Karpas-422 (cell line): ENCODE results near the genes DOCK11, ZCCHC12 and KIAA1210.

DNA sequence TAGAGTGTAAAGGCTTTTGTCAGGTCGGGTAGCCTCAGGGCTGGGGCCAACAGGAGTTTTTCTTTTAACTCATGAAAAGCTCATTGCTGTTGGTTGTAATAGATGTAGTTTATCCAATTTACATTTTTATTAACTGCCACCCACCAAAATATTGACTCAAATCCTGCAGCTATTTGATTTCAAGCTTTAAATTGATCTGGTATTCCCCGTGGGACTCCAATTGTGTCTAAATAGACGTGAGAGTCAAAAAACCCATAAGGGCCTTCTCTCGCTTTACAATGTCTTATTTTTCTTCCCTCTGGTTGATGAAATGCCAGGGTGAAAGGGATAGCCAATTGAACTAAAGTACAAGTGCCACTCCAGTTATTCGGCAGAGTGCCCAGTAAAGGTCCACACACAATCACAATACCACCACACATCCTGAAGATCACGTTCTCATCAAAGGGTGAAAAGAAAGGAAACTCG, 251.0 kb upstream of the AGTR2 start:
- PRO-cap = no peak
- RAMPAGE, long total RNA = no peak

- PRO-cap = no peak
- RAMPAGE, long total RNA = no peak
These were observed 241.3 kb upstream of the AGTR2 start for GRCh38 chrX:115929037-115929833.

DNA sequence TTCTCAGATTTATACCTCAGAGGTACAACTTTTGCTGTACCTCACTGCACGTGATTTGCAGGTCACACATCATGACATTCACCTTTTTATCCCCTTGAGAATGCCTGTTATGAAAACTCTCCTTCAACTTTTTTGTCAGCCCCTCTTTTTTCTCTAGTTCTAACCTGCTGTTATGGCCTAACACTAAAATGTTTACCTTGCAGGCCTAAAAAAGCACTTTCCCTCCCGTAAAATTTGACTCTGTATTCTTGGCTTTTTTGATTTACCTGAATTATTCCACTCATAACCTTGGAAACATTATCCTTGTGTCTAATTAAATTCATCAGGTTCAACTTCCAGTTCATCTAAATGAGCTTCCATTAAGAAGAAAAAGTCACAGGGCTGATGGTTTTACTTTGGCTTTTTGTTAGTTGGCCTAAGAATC, 234.0 kb upstream of the AGTR2 start:
- PRO-cap = no peak
- RAMPAGE, long total RNA = no peak

GRCh38 chrX:115940669-115941110, 229.9 kb upstream of the AGTR2 start:
- PRO-cap = unidirectional peak, minus-strand start at chrX:115940911
- RAMPAGE, long total RNA = no peak

GRCh38 chrX:115944725-115945355, 225.7 kb upstream of the AGTR2 start:
- PRO-cap = no peak
- RAMPAGE, long total RNA = no peak

DNA sequence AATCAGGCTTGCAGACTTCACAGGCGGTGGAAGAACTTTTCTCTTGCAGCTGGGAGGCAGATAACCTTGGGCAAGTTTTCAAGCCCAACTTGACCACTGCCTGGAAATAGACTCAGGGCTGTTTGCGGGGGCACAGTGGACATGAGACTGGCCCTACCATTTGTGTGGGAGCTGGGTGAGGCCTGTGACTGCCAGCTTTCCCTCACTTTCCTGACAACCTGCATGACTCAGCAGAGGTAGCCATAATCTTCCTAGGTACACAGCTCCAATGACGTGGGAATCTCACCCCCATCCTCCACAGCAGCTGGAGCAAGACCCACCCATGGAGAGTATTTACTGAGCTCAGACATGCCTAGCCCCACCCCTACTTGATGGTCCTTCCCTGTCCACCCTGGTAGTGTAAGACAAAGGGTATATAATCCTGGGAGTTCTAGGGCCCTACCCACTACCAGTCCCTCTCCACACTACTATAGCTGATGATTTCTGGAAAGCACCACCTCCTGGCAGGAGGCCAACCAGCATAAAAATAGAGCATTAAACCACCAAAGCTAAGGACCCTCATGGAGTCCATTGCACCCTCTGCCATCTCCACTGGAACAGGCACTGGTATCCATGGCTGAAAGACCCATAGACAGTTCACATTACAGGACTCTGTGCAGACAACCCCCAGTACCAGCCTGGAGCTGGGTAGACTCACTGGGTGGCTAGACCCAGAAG, 209.8 kb upstream of the AGTR2 start:
- PRO-cap = no peak
- RAMPAGE, long total RNA = no peak

- PRO-cap = no peak
- RAMPAGE, long total RNA = no peak
These were observed 46.8 kb downstream of the WDR44 start for GRCh38 chrX:118392571-118393170.

GRCh38 chrX:118495046-118496344, at the start of gene DOCK11:
TSS of gene DOCK11 (plus strand) at chrX:118495815.
- PRO-cap = bidirectional peak, plus-strand start at chrX:118495660, minus-strand start at chrX:118495544
- RAMPAGE, long total RNA = no peak

DNA sequence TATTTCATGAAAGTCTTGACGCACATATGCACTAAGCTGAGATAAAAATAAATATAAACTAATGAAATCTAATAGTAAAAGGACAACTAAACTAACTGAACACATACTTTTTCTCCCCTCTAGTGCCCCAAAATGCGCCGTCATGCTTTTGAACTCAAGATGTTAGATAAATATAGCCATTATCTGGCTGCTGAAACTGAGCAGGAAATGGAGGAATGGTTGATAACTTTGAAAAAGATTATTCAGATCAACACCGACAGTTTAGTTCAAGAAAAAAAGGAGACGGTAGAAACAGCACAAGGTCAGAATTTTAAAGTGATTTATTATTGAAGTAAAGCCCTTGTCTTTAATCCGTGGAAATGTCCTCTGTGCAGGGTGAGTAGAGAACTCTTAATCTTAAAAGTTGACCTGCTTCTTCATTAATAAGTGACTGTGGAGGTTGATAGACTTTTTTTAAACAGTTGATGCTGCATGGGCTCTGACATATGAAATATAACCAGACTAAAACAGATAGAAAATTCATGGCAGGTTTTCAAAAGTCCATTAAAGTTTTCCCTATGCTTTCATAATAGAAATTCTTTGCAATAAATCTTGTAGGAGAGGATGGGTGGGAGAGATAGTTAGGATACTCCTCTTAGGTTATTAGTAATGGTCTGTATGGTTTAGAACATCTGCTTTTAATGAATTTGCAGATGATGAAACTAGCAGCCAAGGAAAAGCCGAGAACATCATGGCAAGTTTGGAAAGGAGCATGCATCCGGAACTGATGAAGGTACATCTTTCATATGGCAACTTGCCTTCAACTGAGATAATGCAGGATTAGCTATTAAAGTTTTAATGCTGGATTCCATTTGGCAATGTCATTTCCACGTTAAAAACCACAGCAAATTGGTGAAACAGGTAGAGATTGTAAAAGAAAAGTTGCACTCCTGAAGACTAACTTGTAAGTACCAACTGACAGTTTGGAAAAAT, 70.6 kb downstream of the DOCK11 start:
- PRO-cap = no peak
- RAMPAGE, long total RNA = no peak

DNA sequence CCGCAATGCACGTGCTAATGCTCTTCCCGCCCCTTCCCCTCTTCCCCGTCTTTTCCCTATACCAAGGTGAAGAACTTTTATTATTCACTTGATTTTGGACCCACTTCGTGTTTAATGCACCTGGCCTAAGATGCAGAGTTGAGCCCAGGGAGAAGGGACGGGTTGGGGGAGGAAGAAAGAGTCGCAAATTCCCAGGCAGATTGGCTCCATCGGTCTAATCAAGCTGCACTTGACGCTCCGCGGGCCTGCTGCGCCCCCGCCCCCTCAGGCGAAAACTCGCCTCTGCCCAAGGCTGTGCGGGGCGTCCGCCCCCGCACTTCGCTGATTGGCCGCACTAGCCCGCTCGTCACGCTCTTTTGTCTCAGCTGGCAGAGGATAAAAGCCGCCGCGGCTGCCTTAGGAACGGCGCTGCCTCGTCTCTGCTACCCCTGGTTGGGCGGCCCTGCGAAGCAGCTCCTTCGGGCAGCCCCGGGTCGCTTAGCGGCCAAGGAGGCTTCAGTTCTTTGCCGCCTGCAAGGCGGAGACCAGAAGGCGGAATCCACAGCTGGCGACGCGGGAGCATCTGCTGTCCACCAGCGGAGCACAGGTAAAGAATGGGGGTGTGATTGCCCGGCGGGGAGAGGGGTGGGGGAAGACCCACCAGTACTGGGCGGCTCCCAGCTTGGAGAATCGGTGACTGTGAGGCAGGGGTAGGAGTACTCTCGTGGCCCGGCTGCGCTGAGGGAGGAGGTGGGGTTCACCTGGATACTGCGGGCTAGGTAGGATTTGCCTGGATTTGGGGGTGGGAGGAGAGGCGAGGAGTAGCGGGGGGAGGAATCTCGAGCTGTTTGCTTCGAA, at the start of gene ZCCHC12:
Gene ZCCHC12 (plus strand): TSS at position 405 of the 837 bp plus-strand sequence.
- PRO-cap = no peak
- RAMPAGE, long total RNA = no peak

DNA sequence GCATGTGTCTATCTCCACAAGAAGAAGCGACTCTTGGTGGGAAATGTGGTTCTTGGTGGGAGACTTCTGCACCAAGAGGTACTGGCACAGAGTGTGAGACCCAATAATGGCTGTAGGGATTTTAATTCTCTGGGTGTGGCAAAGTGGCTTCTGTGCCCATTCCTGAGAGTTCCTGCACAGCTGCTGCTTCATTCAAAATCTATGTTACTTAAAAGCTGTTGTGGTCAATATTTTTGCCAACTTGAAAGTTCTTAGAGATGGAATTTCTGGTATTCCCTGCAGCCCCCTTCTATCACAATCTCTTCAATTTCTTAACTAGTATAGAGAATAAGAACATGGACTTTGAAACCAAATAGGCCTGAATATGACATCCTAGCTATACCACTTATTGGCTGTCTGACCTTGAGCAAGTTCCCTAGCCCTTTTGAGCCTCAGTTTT, 26.1 kb downstream of the KIAA1210 start:
- PRO-cap = no peak
- RAMPAGE, long total RNA = no peak

- PRO-cap = no peak
- RAMPAGE, long total RNA = no peak
These were observed at the start of gene KIAA1210 for GRCh38 chrX:119127724-119128067. TSS of gene KIAA1210 (minus strand) at chrX:119127812.

GRCh38 chrX:119239326-119239525, 3.1 kb downstream of the PGRMC1 start:
- PRO-cap = no peak
- RAMPAGE, long total RNA = no peak

GRCh38 chrX:119243487-119244150, 7.5 kb downstream of the PGRMC1 start:
- PRO-cap = no peak
- RAMPAGE, long total RNA = no peak

GRCh38 chrX:119332611-119333248, 66.4 kb upstream of the SLC25A43 start:
- PRO-cap = bidirectional peak, plus-strand start at chrX:119332944, minus-strand start at chrX:119332787
- RAMPAGE, long total RNA = no peak

DNA sequence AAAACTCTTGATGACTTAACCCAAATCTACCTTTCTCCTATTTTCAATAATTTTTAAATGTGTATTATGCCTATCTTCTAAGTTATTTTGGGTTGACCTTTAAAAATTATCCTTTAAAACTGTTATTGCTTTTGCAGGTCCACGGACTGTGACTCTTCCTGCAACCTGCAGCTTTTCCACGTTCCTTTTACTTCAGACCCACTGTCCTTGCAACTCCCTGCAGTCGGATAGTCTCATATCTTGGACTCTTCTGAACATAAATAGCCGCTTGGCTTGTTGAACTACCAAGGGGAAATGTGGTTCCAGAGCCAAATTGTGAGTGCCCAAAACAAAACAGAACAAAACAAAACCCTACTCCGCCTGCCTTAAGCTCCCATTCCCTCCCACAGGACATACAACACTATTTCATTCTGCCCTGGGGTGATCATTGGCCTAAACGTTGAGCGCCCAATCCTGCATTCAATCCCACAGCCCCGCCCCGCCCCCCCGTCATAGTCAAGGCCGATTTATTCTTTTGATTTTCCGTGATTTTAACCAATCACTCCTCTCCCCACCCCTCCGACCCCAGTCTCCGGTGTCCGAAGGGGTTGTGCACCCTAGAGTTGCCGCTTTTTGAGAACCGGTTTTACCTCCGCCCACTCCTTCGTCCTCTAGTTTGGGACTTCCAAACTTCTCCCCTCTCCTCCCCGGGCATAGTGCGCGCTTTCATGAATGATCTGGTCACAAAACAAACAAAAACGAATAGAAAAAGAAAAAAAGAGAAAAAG, 674 bp upstream of the UBE2A start:
- PRO-cap = no peak
- RAMPAGE, long total RNA = no peak

GRCh38 chrX:119646286-119647111, 46.5 kb downstream of the SEPTIN6 start:
- PRO-cap = no peak
- RAMPAGE, long total RNA = no peak

DNA sequence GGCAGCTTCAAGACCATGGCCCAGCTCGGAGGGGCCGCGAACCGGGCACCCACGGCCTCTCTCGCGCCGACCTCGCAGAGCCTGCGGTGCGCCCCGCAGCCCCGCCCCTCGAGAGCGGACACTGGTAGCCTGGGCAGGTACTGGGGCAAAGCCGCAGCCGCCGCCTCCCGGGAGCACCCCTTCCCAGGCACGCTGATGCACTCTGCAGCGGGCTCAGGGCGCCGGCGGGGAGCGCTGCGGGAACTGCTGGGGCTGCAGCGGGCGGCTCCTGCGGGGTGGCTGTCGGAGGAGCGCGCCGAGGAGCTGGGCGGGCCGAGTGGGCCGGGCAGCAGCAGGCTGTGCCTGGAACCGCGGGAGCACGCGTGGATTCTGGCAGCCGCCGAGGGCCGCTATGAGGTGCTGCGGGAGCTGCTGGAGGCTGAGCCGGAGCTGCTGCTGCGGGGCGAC, 288 bp downstream of the SOWAHD start:
- PRO-cap = no peak
- RAMPAGE, long total RNA = no peak

GRCh38 chrX:119759931-119760499, 1.6 kb downstream of the SOWAHD start:
- PRO-cap = no peak
- RAMPAGE, long total RNA = no peak

GRCh38 chrX:119870433-119870849, 1.1 kb downstream of the RNF113A start:
- PRO-cap = unidirectional peak, plus-strand start at chrX:119870723
- RAMPAGE, long total RNA = no peak